ENCODE measurements around a stretch of chr14.

- PRO-cap = no peak
- RAMPAGE, long total RNA = no peak
- RRBS = no CpG with 5 or more reads among the region's 7 CpGs
Measured at GRCh38 chr14:68450007-68450361, 342.9 kb downstream of the ZFP36L1 start.

DNA sequence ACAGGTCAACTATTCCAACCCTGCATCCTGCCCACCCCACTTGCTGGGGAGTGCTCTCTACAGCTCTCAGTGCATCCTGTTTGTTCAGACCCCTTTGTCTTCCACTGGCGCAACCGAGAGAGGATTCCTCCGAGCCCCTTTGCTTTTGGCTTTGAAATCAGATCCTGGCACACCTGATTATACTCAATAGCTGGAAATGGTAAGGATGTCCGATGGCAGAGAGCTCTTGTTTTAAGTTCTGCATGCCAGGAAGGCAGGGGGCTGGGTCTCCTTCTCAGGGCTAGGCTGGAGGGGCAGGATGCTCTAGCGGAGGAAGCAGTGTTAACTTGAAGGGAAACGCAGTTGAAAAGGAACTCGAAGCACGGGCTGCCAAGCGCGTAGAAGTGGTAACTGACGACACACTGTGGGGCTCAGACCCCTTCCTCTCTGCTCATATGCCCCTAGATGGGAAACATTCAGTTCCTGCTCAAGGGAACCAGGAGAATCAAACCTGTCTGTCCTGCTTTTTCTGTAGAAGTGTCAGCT lies 297.6 kb downstream of the ZFP36L1 start:
- PRO-cap = no peak
- RAMPAGE, long total RNA = no peak
- RRBS = no CpG with 5 or more reads among the region's 11 CpGs

DNA sequence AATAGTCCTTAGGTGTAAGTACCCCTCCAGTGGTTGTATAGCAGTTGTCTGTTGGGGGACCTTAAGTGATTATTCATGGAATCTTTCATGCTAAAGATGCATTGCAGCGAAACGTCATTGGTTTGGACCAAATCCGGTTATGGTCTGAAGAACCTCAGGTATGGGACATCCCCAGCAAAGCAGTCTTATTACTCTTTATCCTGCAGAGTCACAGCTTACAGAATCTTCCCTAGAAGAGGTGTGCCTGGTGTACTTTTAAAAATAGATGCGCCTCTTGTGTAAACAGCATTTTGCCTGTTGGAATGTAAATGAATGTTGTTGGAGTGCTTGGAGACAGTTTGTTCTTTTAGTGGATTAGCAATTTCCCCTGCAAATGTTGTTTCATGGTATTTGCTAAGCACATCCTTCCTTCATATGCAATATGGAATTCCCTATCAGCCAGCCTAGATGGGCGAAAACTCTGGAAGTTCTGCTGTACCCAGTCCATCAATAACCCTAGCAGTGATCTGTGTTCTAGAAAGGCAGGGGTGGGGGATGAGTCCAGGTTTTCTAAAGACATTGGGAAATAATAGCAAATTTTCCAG lies 242.5 kb downstream of the ZFP36L1 start:
- PRO-cap = no peak
- RAMPAGE, long total RNA = no peak
- RRBS = no CpG with 5 or more reads among the region's 5 CpGs

DNA sequence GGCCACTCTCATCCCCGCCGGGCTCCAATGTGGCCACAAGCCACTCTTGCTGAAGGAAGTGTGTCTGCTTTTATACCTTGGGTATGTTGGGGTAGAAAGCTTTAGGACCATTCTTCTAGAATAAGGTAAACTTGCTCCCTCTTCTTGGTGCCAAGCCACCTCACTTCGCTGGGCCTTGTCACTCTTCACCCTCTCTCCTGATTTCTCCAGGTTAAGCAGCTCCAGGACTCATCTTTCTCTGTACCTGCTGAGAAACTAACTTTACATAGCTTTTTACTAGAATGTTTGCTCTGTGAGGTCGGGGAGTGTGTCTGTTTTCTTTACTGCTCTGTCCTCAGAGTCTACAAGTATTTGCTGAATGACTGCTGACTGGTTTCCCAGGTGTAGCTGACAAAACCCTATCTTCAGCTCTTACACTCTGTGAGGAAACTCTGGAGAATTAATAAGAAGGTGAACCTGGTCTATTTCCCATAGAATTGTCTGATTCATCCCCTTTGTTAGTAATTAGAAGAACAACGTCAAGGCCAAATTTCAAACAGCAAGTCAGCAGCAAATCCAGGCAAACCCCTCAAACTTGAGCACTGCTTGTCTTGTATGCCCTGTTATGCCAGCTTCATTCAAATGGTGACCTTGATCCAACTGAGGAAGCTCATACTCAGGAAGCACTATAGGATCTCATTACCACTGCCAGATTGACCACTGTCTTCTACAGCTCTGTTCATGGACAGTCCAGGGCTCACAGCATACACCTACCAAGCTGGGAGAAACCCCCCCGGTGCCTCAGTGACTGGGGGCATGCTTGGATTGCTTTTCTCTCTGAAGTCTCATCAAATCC lies 226.8 kb downstream of the ZFP36L1 start:
- PRO-cap = no peak
- RAMPAGE, long total RNA = no peak
- RRBS = no CpG with 5 or more reads among the region's 6 CpGs

GRCh38 chr14:68598483-68599577 lies 194.0 kb downstream of the ZFP36L1 start:
- PRO-cap = bidirectional peak, plus-strand start at chr14:68598966, minus-strand start at chr14:68598702
- RAMPAGE, long total RNA = no peak
- RRBS = 34% methylated on average over 3 of the region's 26 CpGs

DNA sequence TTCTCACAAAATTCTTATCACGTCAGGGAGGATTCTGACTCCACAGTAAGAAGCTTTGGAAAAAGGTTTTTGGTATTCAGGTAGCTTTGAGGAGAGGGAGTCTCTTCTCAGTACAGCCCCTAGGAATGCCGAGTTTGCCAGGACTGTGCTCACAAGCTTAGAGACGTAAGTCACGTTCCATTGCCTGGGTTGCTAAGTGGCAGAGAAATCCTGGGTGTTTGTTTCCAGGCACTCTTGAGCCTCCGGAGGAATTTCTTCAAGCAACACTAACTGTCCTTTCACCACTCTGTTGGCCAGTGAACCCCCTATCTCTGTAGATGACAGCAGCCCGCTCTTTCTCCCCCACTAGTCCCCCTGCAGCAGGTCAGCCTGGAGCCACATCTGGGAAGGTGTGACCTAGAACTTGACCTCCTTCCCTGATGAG lies 162.8 kb downstream of the ZFP36L1 start:
- PRO-cap = no peak
- RAMPAGE, long total RNA = no peak
- RRBS = no CpG with 5 or more reads among the region's 6 CpGs

GRCh38 chr14:68667140-68667639 lies 125.7 kb downstream of the ZFP36L1 start:
- PRO-cap = no peak
- RAMPAGE, long total RNA = no peak
- RRBS = no CpG with 5 or more reads among the region's 3 CpGs

DNA sequence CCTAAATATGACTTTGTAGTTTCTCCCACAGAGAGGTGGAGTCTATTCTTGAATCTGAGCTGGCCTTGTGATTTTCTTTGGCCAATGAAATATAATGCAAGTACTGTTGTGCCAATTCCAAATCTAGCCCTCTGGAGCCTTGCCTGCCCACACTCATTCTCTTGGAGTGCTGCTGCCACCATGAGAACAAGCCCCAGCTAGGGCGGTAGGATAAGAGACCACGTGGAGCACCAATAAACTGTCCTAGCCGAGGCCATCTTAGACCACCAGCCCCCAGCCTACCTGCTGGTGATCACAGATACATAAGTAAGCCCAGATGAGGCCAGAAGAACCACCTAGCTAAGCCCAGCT lies 17.9 kb downstream of the ZFP36L1 start:
- PRO-cap = no peak
- RAMPAGE, long total RNA = no peak
- RRBS = no CpG with 5 or more reads among the region's 3 CpGs

DNA sequence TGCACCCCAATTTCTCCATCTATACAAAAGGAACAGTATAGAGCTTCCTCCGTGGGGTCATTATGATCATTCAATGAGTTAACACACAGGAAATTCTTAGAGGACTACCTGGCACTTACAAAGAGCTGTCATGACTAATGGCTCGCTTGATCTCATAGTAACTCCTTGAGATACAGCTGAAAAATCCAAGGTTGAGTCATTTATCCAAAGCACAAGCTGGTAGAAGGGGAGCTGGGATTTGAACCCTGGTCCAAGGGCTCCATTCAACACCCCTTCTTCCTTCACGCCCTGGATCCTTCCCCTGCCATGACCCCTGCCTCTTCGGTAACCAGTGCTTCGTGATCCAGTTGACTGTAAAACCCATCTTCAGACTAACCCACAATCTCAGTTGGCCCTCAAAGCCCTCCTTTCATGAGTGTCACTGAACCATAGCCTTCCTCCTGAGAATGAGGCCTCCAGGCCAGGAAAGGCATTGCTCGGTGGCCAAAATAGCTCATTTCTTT lies 7.9 kb downstream of the ZFP36L1 start:
- PRO-cap = unidirectional peak, minus-strand start at position 323 of the sequence
- RAMPAGE, long total RNA = no peak
- RRBS = no CpG with 5 or more reads among the region's 6 CpGs

GRCh38 chr14:68785467-68785835 lies 7.4 kb downstream of the ZFP36L1 start:
- PRO-cap = no peak
- RAMPAGE, long total RNA = no peak
- RRBS = no CpG with 5 or more reads among the region's 1 CpG

DNA sequence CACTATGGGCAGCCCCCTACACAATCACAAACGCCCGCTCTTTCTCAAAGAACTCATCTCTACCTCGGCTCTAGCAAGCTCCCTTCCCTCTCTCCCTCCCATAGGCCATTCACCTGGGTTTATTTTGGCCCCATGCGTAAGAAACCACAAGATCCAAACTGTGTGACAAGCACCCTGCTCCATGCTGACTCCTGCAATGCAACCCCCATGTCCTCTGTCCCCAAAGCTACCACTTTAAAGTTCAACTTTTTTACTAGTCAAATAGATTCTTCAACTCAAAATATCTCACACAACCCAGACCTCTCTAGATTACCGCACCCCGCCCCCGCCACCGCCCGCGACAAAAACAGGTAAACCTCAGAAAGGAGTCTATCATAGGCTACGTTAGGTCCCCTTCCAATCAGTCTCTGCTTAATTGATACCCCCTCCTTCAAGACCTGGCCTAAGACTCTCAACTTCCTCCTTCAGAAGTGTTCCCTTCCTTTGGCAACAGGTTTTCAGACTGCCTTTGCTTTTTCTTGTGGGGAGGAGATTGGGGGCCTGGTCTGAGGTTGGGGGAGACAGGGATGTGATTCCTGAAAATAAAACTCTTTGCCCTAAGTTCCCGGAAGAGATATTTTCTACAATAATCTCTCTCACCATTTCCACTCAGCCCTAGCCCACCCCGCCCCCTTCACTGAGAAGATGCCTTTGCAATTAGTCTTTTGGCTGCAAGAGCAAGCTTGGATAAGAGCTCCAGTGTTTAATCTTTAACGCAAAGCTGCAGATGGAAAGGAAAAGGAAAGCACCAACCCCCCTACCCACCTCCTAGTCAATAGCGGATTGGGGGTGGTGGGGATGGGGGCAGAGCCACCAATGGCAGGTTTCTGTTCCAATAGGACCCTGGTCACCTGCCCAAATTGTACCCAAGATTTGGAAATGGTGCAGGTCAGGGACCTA lies 2.1 kb downstream of the ZFP36L1 start:
- PRO-cap = unidirectional peak, minus-strand start at position 410 of the sequence; bidirectional peak, plus-strand start at position 757 of the sequence, minus-strand start at position 468 of the sequence
- RAMPAGE, long total RNA = no peak
- RRBS = no CpG with 5 or more reads among the region's 15 CpGs

- PRO-cap = no peak
- RAMPAGE, long total RNA = no peak
- RRBS = no CpG with 5 or more reads among the region's 10 CpGs
Measured at GRCh38 chr14:68896129-68896638, 82.9 kb downstream of the ACTN1 start.

GRCh38 chr14:68919138-68919485 lies 60.0 kb downstream of the ACTN1 start:
- PRO-cap = no peak
- RAMPAGE, long total RNA = no peak
- RRBS = no CpG with 5 or more reads among the region's 4 CpGs

- PRO-cap = no peak
- RAMPAGE, long total RNA = no peak
- RRBS = no CpG with 5 or more reads among the region's 10 CpGs
Measured at GRCh38 chr14:68939838-68940455, 39.2 kb downstream of the ACTN1 start.

GRCh38 chr14:68965252-68965952 lies 13.7 kb downstream of the ACTN1 start:
- PRO-cap = no peak
- RAMPAGE, long total RNA = no peak
- RRBS = no CpG with 5 or more reads among the region's 3 CpGs

- PRO-cap = no peak
- RAMPAGE, long total RNA = no peak
- RRBS = no CpG with 5 or more reads among the region's 2 CpGs
Measured at GRCh38 chr14:68966497-68966804, 12.7 kb downstream of the ACTN1 start.

DNA sequence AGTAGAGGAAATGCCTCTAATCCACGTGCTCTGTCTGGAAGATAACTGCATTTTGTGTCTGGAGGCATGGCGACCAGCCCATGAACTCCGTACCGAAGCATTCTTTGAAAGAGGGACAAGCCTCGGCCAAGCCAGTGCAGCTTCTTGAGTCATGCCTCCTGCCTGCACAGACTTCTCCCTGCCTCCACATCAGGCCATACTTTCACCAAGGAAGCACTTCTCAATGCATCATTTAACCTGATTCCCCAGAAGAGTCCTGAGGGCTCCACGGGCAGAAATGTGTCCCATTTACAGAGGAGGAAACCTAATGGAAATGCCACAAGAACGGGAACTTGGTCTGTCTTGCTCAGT lies 3.4 kb downstream of the ACTN1 start:
- PRO-cap = no peak
- RAMPAGE, long total RNA = no peak
- RRBS = no CpG with 5 or more reads among the region's 7 CpGs

- PRO-cap = no peak
- RAMPAGE, long total RNA = no peak
- RRBS = 86% methylated on average over 2 of the region's 45 CpGs
Measured at GRCh38 chr14:69054557-69055856, 75.9 kb upstream of the ACTN1 start.

DNA sequence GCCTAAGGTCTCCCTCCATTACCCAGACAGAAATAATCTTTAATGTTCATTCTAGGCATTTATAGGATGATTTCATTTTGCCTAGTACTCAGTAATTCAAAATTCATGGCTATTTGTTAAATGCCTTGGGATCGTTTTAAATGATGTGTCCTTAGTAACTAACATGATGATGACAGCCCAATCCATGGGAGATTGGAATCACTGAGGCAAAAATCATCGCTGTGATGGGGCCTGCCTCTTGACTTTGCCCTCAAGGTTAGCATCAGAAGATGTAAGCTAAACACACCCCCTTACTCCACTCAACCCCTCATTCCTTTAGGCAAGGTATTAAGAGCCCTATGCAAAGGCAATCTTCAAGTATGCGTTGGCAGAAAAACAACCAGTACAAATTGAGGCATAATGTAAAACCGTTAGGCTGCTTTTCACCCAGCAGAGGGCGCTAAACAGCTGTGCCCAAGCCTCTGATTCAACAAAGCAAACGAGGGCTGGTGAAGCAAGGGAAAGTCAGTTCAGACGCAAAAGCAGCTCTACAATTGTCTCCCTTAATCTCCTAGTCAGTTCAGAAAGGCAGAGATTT lies 23.8 kb downstream of the DCAF5 start:
- PRO-cap = no peak
- RAMPAGE, long total RNA = no peak
- RRBS = no CpG with 5 or more reads among the region's 7 CpGs

- PRO-cap = no peak
- RAMPAGE, long total RNA = no peak
- RRBS = 3% methylated on average over 5 of the region's 20 CpGs
Measured at GRCh38 chr14:69152251-69152475, 756 bp downstream of the DCAF5 start.